Temporal lobe (tissue), 2 donors: ENCODE measurements around a stretch of chr14.

- RAMPAGE, long total RNA: no peak
Observed at GRCh38 chr14:100533962-100534642, 53.1 kb downstream of the BEGAIN start.

DNA sequence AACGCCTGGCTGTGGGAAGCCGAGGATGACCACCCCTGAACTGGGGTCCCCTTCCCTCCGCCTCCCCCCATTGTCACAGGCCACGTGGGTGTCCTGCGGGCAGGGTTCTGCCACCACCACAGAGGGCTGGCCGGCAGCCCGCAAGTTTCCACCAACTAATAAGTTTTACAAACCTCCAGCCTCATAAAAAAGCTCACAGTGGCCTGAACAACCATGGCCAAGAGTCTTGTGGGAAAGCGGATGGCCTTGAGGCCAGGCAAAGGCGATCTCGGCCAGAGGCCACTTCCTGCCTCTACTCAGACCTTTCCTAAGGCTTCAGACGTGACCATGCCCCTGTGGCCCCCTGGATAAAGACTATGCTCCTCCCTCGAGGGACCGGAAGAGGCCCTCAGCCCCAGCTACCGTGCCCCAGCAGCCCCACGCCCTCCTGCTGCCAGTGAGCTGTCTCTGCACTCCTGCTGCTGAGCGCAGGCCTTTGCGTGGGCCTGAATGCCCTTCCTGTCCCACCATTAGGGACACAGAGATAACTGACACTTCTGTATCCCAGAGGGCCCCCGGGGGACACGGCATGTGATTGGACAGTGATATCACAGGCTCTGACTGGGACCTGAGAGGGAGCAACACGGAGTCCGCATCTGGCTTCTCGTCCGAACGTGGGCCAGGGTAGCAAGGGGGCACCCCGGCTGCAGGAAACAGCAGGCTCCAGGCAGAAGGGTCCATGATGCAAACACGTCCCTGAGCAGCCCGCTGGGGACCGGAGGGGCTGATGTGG, 46.0 kb upstream of the DLK1 start:
- RAMPAGE, long total RNA: no peak

DNA sequence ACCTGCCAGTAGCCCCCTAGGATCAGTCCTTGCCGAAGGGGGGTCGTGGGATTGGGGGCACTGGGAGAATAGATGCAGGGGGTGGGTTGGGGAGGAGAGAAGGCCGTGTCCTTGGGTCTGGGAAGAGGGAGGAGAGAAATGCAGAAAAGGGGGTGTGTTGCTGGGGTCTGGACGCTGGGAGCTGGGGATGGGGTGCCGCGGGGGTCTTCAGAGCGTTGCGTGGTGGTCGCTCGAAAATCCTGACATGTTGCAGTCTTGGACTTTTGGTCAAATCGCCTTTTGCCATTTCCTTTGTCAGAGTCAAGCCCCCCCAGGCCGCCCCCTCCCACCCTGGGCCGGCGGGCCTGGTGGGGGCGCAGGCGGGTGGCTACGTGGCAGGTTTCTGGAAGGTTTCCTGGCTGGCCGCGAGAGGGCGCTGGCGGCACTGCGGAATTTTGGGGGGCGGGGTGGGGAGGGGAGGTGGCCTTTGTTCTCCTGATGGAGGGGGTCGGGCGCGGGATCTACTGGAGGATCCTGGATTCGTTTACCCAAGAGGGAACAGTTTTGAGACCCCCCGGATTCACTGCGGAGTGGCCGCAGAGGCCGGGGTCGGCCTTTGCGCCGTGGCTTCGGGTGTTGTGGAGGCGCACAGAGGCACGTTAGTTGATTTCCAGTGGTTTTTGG, 76.5 kb downstream of the RTL1 start:
- RAMPAGE, long total RNA: no peak

- RAMPAGE, long total RNA: no peak
Observed at GRCh38 chr14:101077430-101078237, 174.1 kb upstream of the RTL1 start.

DNA sequence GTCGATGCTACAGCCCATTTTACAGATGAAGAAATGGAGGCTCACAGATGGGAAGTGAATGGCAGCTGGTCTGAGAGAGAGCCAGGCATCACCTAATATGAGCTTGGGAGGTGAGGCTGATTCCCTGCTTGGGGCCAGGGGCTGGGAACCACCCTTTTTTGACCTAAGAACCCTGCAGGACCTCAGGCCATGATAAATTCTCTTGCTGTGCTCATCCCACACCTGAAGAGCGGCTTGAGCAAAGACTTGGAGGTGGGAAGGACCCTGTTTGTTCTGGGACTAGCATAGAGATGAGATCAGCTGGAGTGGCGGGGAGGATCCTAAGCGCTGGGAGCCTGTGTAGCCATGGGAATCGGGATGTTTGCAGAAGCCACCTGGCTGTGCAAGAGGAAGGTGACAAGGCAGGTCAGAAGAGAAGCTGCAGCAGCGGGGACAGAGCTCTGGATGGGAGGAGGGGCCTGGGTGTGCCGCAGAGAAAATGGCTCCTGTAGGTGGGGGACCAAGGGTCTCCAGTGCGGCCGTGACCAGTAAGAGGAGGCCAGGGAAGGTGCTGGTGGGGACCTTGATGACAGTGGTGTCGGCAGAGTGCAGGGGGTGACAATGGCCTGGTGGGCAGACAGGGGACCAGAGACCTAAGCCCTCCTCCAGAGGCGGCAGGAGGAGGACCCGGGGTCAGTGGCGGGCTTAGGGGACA, 206.4 kb upstream of the RTL1 start:
- RAMPAGE, long total RNA: no peak

GRCh38 chr14:101279822-101280324, 376.4 kb upstream of the RTL1 start:
- RAMPAGE, long total RNA: no peak

DNA sequence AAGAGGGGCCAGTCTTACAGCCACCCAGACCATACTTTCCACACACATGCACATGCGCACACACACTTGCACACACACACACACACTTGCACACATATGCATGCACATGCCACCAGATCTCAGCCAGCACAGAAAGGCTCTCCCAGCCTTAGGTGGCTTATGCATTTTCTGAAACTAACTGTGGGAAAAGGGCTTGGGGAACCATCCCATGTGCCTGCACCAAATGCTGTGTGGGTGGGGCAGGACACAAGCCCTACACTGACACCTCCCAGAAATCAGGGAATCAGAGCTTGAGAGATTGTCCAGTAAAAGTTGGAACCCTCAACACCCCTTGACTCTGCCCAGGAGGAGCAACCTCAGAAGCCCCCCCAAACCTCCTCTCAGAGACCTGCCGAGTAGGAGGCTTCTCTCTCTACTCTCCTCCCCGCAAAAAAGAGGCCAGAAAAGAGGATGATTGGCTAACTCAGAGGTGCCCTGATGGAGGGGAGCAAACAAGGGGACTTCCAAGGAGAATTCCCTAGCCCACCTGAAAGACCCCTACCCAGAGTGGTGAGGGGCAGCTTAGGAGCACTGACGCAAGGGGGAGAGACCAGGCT, 202.6 kb upstream of the PPP2R5C start:
- RAMPAGE, long total RNA: no peak

GRCh38 chr14:101584547-101584887, 177.0 kb upstream of the PPP2R5C start:
- RAMPAGE, long total RNA: no peak

DNA sequence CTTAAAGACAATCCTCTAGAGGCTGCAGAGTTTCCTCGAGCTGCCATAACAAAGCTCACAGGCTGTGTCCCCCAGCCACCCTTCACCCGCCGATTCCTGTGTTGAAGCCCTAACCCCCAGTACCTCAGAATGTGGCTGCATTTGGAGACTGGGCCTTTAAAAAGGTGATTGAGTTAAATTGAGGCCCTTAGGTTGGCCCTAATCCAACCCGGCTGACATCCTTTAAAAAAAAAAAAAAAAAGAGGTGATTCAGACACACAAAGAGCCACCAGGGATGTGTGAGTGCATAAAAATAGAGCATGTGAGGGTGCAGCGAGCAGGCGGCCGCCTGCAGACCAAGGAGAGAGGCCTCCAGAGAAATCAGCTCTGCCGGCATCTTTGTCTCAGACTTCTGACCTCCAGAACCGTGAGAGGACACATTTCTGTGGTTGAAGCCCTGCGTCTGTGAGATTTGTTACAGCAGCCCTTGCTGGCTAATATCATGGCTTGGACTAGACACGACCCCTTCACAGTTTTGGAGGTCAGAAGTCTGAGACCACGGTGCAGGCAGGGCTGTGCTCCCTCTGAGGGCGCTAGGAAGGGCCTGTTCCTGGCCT, 44.1 kb upstream of the PPP2R5C start:
- RAMPAGE, long total RNA: no peak

GRCh38 chr14:101718555-101719156, 42.9 kb upstream of the PPP2R5C start:
- RAMPAGE, long total RNA: no peak

GRCh38 chr14:101797680-101798275, 36.3 kb downstream of the PPP2R5C start:
- RAMPAGE, long total RNA: no peak

- RAMPAGE, long total RNA: no peak
Observed at GRCh38 chr14:101807915-101808881, 46.7 kb downstream of the PPP2R5C start.

DNA sequence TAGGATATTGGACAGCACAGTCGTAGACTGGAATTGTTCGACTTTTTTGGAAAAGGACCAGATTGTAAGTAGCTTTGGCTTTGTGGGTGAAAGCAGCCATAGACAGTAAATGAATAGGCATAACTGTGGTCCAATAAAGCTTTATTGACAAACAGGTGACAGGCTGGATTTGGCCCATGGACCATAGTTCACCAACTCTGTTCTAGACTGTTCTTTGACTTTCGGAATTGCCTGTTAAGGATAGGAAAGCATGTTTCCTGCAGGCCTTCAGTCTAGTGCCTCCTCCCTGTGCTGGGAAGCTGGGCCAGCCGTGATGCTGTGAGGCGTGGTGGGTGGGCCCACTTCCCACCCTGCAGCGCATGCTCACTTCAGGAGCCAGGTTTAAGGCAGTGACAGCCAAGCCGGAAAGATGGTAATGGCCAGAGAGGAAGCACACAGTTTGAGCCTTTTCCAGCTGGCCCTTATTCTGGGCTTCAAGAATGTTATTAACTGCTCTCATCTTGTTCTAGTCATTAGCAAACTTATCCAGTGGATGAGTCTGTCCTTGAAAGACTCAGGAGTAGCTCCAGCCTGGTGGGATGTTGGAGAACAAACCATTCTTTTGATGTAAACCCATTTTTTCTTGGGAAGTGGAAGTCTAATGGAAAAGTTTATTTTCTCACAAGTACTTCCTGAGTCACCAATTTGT, 51.9 kb downstream of the PPP2R5C start:
- RAMPAGE, long total RNA: no peak

GRCh38 chr14:101814817-101816003, 53.7 kb downstream of the PPP2R5C start:
- RAMPAGE, long total RNA: no peak

- RAMPAGE, long total RNA: no peak
Observed at GRCh38 chr14:101851700-101852219, 90.3 kb downstream of the PPP2R5C start.

GRCh38 chr14:101929504-101929885, 34.9 kb upstream of the DYNC1H1 start:
- RAMPAGE, long total RNA: no peak

GRCh38 chr14:102079792-102080111, 7.1 kb downstream of the HSP90AA1 start:
- RAMPAGE, long total RNA: no peak

DNA sequence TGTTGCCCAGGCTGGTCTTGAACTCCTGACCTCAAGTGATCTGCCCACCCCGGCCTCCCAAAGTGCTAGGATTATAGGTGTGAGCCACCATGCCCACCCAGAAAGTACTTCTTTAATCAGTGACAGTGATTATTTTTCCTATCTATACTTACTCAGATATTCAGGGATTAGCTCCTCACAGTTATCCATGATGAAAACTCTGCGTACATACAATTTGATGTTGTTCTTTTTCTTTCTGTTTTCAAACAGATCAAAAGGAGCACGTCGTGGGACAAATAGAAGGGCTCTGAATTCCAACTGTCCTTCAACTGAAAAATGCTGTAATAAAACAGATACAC, 2.6 kb downstream of the HSP90AA1 start:
- RAMPAGE, long total RNA: no peak

- RAMPAGE, long total RNA: no peak
Observed at GRCh38 chr14:102184578-102185084, 44.9 kb downstream of the WDR20 start.

DNA sequence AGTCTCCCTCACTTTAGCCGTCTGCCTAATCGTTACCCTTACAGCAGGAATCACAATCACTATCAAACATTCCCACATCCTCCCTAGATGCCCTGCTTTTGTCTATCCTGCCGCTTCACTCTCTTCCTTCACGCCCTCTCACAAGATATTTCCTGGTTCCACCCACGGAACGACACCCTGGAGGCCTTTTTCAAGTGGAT, 58.9 kb downstream of the MOK start:
- RAMPAGE, long total RNA: no peak